ENCODE measurements around the genes TNXB, PPT2, NOTCH4 and PSMB8.

GRCh38 chr6:32104588-32105006 is 4.5 kb downstream of the TNXB start:
- PRO-cap, result no peak
- RAMPAGE, long total RNA, 3 experiments, result no peak in any of the 3 experiments

DNA sequence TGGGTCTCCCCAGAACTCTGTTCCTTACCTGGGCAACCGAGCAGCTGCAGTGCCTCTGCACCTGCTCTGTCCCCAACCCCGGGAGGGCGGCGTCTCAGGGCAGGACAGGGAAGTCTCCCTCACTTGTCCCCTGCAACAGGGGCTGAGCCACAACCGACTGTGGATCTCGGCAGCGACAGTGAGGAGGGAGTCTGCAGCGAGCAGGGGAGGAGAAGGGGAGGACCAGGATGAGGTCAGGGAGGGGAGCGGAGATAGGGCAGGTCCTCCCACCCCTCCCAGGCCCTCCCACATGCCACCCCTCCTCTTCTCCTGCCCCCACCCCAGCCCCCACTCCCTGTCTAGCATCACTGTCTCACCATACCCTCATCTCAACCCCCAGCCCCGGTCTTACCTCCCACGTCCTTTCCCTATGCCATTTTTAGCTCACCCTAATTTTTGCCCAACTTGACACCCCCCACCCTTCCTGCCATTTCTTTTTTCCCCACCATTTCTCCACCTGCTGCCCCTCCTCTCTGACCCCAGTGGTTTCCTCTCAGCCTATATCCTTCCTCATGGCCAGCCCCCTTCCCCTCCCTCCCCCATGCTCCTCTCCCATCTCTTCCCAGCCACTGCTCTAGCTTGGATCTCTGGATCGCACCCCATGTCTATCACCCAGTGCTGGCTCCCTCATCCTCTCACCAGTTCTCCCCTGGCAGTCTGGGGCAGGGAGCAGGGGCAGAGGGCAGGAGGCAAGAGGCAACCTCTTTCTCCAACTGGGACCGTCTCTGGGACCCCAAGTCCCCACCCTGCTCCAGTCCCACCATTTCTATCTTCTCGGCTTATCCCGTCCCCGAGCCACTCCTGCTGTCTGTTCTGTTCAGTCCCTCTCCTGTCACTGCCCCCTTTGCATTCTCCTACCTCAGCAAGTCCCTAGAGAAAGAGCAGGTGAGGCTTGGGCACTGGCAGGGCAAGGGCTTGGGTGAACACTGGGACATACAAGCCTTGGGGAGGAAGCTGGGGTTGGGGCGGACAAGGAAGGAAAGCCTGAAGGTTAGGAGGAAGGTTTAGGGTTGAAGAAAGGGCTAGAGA is at the start of gene TNXB:
TSS of gene TNXB (minus strand) at position 186 of the 1,068 bp plus-strand sequence.
- PRO-cap, result bidirectional peak, plus-strand start at position 330 of the sequence, minus-strand start at position 180 of the sequence
- RAMPAGE, long total RNA, 3 experiments, result start-site peak on the minus strand in 3 of 3 experiments, centred at positions 160 to 180 of the sequence, 140 to 529 reads per replicate

- PRO-cap, result bidirectional peak, plus-strand start at chr6:32154187, minus-strand start at chr6:32153934
- RAMPAGE, long total RNA, 3 experiments, result start-site peak on the plus strand in 3 of 3 experiments, at chr6:32154162-32154216 at its widest, 6 to 62 reads per replicate
These were observed at the start of gene PPT2 for GRCh38 chr6:32153685-32154307. PPT2 (plus strand) TSS chr6:32154141.

GRCh38 chr6:32154308-32155037 is 532 bp downstream of the PPT2 start:
- PRO-cap, result bidirectional peak, plus-strand start at chr6:32154476, minus-strand start at chr6:32154370
- RAMPAGE, long total RNA, 3 experiments, result start-site peak on the plus strand in 1 of 3 experiments, at chr6:32154393-32154487 at its widest, 13 reads per replicate; start-site peak on the minus strand in 1 of 3 experiments, at chr6:32154332-32154343 at its widest, 5 reads per replicate

DNA sequence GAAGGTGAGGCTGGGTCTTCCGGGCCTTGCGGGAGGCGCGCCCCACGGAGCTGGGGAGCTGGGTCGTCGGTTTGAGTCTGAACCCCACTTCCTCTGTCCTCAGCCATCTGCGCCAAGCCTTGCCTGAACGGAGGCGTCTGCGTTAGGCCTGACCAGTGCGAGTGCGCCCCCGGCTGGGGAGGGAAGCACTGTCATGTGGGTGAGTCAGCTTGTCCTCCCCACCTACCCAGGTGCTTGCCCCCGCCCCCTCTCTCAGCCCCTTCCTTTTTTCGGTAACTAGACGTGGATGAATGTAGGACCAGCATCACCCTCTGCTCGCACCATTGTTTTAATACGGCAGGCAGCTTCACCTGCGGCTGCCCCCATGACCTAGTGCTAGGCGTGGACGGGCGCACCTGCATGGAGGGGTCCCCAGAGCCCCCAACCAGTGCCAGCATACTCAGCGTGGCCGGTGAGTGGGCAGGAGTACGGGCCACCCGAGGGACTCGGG is 2.5 kb downstream of the EGFL8 start:
- PRO-cap, result no peak
- RAMPAGE, long total RNA, 3 experiments, result no peak in any of the 3 experiments

- PRO-cap, result bidirectional peak, plus-strand start at chr6:32224200, minus-strand start at chr6:32224067
- RAMPAGE, long total RNA, 3 experiments, result start-site peak on the minus strand in 3 of 3 experiments, at chr6:32224022-32224054 at its widest, 17 to 93 reads per replicate
These were observed at the start of gene NOTCH4 for GRCh38 chr6:32223825-32224438. NOTCH4 (minus strand) TSS chr6:32224067.

GRCh38 chr6:32393553-32394003 is 13.4 kb downstream of the BTNL2 start:
- PRO-cap, result bidirectional peak, plus-strand start at chr6:32393884, minus-strand start at chr6:32393712
- RAMPAGE, long total RNA, 3 experiments, result no peak in any of the 3 experiments

GRCh38 chr6:32444507-32444745 is 4.7 kb downstream of the HLA-DRA start:
- PRO-cap, result no peak
- RAMPAGE, long total RNA, 3 experiments, result no peak in any of the 3 experiments

GRCh38 chr6:32473398-32474127 is 33.9 kb downstream of the HLA-DRA start:
- PRO-cap, result no peak
- RAMPAGE, long total RNA, 3 experiments, result no peak in any of the 3 experiments

DNA sequence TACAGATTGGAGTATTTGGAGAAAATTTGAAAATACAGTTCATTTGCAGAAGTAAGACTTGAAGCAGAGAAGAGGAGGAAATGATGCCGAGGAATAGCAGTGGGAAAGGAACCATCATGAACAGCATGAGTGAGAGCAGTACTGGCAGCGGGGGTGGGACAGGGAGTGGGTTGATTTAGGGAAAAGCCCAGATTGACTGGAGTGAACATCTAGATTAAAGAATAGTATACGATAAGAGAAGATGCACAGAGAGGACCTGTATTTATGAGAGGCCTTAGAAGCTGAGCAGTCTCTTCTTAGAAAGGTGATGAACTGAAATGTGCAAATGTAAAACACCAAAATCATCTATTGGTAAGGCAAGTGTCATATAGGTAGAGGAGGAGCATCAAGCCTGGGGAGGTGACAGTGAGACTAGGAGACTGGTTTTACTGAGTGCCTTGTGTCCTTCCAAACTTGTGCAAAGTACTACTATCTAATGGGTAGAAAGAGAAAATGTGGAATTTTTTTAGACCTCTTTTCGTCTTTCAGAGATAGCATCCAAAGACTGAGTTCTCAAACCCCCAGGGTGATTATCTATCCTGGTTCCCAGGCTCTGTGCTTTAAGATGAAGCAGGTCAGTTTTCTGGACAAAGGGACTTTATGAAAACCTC is 18.0 kb upstream of the HLA-DRB1 start:
- PRO-cap, result no peak
- RAMPAGE, long total RNA, 3 experiments, result no peak in any of the 3 experiments

DNA sequence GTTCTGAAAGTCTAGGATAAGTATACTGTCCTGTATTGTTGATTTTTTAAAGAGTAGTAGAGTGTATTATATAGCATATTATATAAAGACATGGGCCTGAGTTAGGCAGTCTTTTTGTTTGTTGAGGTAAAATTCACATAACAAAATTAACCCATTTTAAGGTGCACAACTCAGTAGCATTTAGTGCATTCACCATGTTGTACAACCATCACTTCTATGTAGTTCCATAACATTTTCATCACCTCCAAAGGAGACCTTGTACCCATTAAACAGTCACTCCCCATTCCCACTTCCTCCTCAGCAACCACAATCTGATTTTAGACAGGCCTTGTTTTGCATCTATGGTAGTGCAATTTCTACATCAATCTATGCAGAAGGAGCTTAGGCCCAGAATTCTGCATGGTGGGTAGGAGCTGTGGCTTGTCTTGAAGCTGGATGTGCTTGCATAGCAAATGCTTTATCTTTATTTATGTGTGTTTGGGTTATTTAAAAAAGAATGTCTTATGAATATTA is 13.6 kb upstream of the HLA-DQA1 start:
- PRO-cap, result no peak
- RAMPAGE, long total RNA, 3 experiments, result no peak in any of the 3 experiments

DNA sequence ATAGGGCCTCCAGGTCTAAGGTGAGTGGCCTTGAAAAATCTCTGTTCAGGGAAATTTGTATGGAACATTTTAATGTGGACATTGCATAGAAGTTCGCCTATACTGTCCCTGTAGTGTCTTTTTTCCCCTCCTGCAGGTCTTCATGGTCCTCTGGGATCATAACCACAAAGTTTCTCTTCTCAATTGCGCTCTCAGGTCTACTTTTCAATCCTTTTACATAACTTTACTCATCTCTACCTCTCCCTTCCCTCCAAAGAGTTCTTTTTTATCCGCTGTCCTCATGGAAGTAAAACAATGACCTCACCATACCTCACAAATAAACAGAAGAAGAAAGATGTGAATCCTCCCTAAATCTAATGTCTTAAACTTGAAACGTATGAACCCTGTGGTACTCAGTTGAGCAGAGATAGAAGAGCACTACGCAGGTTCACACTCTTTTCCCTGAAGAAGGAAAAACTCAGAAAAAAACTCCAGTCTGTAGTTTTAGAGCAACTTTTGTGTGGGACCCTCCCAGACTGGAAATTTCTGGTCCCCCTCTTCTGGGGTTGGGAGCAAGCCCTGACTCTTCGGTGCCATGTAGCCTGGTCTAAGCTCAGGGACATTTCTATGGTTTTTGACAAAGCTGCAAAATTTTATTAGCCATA is 12.0 kb upstream of the HLA-DQA1 start:
- PRO-cap, result no peak
- RAMPAGE, long total RNA, 3 experiments, result no peak in any of the 3 experiments

GRCh38 chr6:32657620-32658363 is 8.7 kb downstream of the HLA-DQB1 start:
- PRO-cap, result no peak
- RAMPAGE, long total RNA, 3 experiments, result no peak in any of the 3 experiments

DNA sequence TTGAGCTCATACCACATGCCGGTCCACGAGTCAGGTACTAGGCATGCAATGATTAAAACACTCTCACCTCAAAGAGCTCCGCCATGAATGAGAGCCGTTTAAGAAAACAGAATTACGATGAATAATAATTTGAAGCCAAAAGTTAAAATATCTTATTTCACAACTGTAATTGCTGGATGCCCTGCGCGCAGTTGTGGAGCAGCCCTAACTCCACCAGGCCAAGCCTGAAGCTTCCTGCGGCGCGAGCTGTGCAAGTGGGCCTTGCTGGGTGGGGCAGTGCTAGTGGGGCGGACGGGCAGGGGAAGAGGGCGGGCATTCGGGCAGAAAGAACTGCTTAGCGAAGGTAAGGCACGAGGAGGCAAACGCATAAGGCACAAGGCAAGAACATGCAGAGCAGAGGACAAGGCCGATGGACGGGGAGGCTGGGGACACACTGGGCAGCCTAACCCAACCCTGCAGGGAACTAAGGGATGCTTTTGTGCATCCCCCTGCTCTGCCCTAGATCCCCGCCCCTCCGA is 2.3 kb downstream of the HLA-DQB2 start:
- PRO-cap, result no peak
- RAMPAGE, long total RNA, 3 experiments, result no peak in any of the 3 experiments

- PRO-cap, result bidirectional peak, plus-strand start at chr6:32844119, minus-strand start at chr6:32844019
- RAMPAGE, long total RNA, 3 experiments, result start-site peak on the plus strand in 3 of 3 experiments, at chr6:32844042-32844156 at its widest, 14 to 33 reads per replicate; start-site peak on the minus strand in 3 of 3 experiments, at chr6:32844003-32844036 at its widest, 18 to 217 reads per replicate
These were observed at the start of gene PSMB8 for GRCh38 chr6:32843491-32844199. PSMB8 (minus strand) TSS chr6:32844047.

DNA sequence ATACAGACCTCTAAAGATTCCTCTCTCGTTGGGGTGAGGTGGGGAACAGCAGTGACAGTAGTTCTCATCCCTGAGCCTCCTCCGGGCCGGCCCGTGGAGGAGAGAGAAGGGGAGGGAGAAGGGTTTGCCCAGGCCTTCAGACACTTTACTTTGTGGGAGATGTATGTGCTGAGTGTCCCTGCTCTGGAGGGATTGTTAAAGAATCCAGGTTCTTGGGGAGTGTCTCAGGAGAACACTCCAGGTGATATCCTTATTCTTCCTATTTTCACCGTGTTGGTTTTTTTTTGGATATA is 41.0 kb downstream of the PSMB9 start:
- PRO-cap, result no peak
- RAMPAGE, long total RNA, 3 experiments, result no peak in any of the 3 experiments

- PRO-cap, result no peak
- RAMPAGE, long total RNA, 3 experiments, result no peak in any of the 3 experiments
These were observed 3.1 kb upstream of the HLA-DMB start for GRCh38 chr6:32943923-32944290.

DNA sequence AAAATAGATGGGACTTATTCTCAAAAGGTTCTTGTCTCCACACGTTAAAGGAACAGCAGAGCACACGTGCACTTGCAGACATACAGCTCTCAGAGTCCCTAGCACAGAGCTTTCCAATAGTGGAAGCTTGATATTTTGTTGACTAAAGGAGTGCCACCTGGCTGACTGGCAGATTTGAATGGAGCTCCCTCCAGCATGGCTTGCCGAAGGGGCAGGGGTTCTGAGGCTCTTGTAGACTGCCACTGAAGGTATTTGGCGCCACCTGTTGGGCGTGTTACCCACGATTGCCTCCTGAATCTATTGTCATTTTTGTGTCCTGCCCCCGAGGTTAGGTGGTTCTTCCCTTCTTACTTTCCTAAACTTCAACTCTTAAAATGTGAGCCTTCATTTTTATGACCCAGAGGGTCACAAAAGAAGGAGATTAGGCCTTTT is 16.3 kb downstream of the BRD2 start:
- PRO-cap, result no peak
- RAMPAGE, long total RNA, 3 experiments, result no peak in any of the 3 experiments

DNA sequence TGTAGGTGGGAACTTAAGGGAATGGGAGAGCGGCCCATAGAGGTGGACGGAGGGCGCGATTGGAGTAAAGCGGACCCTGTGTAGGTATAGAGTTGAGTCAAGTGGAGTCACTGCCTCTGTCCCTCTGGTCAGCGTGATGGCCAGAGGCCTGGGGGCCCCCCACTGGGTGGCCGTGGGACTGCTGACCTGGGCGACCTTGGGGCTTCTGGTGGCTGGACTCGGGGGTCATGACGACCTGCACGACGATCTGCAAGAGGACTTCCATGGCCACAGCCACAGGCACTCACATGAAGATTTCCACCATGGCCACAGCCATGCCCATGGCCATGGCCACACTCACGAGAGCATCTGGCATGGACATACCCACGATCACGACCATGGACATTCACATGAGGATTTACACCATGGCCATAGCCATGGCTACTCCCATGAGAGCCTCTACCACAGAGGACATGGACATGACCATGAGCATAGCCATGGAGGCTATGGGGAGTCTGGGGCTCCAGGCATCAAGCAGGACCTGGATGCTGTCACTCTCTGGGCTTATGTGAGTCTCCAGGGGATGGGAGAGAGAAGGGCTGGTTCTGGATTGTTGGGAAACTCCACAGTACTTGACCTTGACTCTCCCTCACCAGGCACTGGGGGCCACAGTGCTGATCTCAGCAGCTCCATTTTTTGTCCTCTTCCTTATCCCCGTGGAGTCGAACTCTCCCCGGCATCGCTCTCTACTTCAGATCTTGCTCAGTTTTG is 618 bp downstream of the SLC39A7 start:
- PRO-cap, result no peak
- RAMPAGE, long total RNA, 3 experiments, result no peak in any of the 3 experiments

- PRO-cap, result no peak
- RAMPAGE, long total RNA, 3 experiments, result no peak in any of the 3 experiments
These were observed 1.1 kb upstream of the RING1 start for GRCh38 chr6:33207298-33207512.

Data from subcutaneous adipose tissue (tissue), 3 donors.